NB4 (cell line): ENCODE results near the genes IRF2BPL and ADCK1.

DNA sequence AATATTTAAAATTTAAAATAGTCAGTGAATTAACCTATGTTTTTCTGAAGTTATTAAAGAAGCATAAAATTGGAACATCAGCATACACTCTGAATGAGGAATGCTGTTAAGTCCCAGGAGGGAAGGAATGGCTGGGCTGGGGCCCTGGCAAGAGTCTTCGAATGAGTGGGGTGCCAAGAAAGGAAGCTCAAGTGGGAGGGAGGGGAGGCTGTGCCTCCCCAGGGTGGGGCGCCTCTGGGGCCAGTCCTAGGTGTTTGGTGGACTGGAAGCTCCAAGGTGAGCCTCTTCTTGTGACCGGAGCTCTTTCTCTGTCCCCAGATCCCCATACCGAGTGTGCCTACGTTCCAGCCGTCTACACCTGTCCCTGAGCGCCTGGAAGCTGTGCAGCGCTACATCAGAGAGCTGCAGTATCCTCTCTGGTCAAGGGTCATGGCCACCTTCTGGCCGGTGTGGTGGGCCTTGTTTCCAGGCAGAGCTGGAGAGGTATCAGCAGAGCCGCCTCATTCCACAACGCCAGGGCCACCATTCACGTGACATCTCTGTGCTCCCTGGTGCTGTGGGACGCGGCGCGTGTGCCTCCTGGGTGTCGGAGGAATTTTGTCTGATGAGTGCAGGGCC is 8.5 kb downstream of the VASH1 start:
- RRBS, result no CpG with 5 or more reads among the region's 17 CpGs

GRCh38 chr14:76811955-76812421 is 694 bp downstream of the ANGEL1 start:
- RRBS, result under 1% methylated on average over 4 of the region's 23 CpGs

DNA sequence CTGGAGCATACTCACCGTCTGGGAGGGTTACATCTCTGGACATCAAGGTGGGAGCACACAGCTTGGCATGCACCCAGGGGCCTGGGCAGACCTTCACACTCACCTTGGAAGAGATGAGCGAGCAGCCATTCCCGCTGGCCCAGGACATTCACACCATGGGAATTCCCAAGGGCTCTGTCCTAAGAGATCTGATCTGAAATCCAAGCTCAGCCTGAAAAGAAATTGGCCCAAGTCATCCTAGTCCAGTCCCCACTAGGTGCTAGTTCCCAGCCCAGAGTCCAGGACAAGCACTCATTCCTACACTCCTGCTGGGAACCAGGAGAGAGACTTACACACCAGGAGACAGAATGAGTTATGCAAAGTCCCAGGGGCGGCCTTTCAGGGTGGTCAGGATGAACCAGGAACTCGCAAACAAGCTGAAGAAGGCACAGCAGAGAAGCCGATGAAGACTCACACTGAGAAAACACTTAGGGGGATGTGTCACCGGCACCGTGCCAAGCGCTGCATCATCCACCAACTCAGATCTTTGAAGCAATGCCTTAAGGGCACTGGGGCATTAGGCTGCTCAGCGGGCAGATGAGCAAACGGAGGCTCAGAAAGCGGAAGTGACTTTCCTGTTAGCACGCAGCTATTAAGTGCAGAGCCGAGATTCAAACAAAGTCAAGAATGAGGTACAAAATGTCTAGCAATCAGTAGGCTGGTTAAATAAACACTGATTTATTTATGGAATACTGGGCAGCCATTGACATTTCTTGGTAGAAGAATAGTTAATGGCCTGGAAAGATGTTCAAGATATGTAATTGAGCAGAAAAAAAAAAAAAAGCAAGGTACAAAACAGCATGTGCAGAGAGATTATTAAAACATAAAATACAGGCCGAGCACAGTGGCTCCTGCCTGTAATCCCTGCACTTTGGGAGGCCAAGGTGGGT is 78.6 kb downstream of the LRRC74A start:
- RRBS, result no CpG with 5 or more reads among the region's 15 CpGs

DNA sequence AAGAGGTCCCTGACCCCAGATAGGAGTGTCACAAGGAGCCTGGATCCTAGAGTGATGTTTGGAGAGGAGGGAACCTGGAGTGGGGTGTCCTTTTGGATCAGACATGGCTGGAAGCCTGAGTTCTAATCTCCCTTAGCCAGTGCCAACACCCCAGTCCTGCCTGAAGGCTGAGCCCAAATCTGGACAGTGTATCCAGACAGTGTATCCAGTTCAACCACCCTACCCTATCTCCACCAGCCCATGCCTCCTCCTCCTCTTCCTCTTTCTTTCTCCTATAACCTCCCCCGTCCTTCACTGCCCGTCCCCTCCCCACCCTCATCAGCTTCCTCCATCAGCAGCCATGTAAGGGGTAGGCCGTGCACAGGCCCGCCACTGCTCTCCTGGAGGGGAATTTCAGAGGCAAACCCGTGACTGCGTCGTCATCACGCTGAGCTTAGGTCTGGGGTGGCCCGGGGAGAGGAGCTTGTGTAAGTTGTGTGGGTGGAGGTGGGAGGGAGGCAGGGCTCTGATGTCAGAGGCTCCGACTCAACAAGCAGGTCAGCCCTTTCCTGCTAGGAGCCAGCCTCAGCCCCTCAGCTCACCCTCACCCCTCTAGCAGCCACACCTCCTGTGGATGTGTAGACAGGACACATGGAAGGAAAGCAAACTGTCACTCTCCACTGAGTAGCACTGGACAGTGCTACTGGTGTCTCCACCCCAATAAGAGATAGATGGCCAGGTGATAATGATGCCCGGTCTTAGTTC is 50.7 kb downstream of the IRF2BPL start:
- RRBS, result no CpG with 5 or more reads among the region's 11 CpGs

GRCh38 chr14:77028231-77029167 is at the start of gene IRF2BPL:
Gene IRF2BPL (minus strand): TSS chr14:77028708.
- RRBS, result 1% methylated on average over 38 of the region's 92 CpGs

DNA sequence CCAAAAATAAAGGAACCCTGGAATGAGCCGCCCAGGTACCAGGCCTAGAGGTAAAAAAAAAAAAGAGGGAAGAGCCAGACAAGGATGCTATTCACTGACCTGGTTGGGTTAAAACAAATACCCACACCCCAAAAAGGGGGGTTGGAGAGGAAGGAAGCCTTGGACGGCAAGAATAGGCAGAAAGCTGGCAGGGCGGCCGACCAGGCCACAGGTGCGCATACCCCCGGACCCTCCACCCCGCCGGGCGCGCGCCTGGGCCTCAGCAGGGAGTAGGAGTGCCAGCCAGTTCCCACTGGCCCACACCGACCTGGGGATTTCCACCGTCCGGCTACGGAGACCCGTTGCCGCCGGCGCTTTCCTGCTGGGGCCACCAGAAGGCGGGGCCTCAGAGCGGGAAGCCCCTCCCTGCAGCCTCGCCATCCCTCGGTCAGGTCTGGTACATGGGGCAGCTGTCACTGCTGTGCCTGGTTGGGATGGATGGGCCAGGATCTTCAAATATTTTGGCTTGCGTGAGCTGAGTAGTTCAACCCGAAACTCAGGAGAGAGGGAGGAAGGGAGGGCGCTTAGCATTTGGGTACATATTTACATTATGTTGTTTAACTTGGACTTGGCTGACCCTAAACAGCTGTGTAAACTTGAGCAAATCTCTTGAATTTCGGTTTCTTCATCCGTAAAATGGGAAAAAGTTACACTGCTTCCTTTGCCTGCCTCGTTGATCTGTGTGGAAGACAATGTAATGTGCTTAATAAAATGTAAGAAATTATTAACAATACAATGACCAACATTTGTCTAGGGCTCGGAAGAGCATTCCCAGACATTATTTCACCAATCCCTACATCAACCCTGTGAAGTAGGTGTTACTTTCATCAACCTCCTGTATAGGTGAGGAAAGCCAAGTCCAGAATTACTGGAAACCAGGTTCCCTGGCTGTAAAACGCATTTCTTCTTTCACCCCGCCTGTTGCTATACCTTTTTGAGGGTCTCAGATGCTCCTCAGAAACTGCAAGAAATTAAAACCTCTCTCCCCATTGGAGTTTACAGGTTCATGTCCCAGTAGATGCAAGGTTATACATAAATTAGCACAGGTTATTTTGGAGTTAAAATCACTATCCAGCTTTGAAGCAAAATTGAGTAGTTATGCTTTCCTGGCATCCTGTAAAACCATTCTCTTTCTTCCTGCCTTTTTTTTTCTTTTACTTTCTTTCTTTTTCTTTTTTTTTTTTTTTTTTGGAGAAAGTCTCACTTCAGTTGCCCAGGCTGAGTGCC is 5.7 kb upstream of the IRF2BPL start:
- RRBS, result 1% methylated on average over 7 of the region's 32 CpGs

GRCh38 chr14:77038965-77039397 is 10.5 kb upstream of the IRF2BPL start:
- RRBS, result no CpG with 5 or more reads among the region's 5 CpGs

GRCh38 chr14:77081072-77081520 is 17.0 kb upstream of the CIPC start:
- RRBS, result no CpG with 5 or more reads among the region's 4 CpGs

- RRBS, result no CpG with 5 or more reads among the region's 7 CpGs
Measured at GRCh38 chr14:77121375-77122219, 20.0 kb downstream of the ZDHHC22 start.

- RRBS, result no CpG with 5 or more reads among the region's 7 CpGs
Measured at GRCh38 chr14:77204146-77204936, 22.7 kb downstream of the TMEM63C start.

DNA sequence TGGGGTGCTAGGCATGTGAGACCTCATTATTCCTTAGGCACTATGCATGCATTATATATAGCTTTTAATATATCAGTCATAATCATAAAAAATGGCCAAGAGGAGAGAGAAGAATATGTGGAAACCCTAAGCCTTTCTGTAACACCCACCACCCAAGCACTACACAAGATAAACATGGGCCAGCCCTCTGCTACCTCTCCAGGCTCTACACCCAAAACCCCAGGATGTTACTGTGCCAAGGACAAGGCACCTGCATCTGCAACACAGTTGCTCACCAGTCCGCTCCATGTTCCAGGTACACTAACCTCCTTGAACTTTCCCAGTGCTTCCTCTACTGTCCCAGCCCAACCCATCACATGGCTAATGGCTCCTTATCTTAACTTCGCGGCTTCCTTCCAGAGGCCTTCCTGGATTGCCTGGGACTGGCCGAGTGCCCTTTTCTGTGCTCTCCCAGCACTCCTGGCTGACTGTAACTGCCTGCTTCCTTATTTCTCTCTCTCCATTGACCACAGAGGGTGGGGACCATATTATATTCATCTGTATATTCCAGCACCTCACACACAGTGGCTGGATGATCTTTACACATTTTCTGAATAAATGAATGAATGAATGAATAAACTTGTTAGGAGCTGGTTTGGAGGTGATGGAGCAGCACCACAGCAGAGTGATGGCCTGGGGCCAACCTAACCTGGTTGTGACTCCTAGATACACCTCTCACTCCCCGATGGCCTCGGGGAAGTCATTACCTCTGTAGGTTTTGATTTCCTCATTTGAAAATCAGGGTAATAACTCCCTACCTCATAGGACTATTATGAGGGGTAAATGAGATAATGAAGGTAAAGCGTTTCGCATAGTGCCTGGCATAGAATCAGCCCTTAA is 20.9 kb downstream of the POMT2 start:
- RRBS, result no CpG with 5 or more reads among the region's 8 CpGs

- RRBS, result no CpG with 5 or more reads among the region's 11 CpGs
Measured at GRCh38 chr14:77320051-77320394, 660 bp downstream of the POMT2 start.

- RRBS, result no CpG with 5 or more reads among the region's 3 CpGs
Measured at GRCh38 chr14:77321470-77321570, 484 bp downstream of the GSTZ1 start.

- RRBS, result no CpG with 5 or more reads among the region's 3 CpGs
Measured at GRCh38 chr14:77531003-77531648, 32.5 kb upstream of the ISM2 start.

DNA sequence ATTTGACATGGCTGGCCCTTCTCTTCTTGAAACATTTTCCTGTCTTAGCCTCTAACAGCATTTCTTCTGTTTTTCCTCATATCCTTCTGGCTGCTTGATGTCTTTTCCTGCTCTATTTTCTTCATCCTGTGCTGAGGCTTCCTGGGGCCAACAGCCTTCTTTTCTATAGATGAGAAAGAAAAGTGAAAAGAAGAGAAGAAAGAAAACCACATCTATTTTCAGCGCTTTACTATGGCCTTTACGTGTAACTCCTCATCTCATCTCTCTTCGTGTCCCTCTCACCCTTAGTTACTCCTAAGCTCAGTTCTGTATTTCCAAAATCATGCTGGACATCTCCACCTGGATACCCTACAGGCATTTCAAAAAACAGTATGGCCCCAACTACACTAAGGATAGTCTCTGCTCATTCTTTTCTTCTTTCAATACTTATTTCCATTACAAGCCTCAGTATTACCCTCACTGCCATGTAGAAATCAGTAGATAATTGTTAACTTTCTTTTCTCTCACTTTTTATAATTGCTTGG is 20.1 kb downstream of the ALKBH1 start:
- RRBS, result no CpG with 5 or more reads among the region's 3 CpGs

- RRBS, result under 1% methylated on average over 28 of the region's 68 CpGs
Measured at GRCh38 chr14:77799787-77800836, at the start of gene ADCK1. Gene ADCK1 (plus strand): TSS chr14:77800109.

DNA sequence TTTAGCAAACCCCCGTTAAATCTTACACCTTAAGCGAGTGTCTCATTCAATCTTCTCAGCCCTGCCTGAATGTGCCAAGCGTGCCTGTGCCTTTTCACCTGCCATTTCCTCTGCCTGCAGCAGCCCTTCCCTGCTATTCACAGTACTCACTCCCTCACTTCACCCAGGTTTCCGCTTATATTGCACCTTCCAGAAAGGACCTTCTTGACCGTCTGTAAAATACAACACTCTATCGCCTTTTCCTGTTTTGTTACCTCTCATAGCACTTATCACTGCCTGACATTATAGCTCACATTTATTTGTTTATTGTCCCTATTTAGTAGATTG is 505.8 kb downstream of the DIO2 start:
- RRBS, result no CpG with 5 or more reads among the region's 6 CpGs

- RRBS, result no CpG with 5 or more reads among the region's 1 CpG
Measured at GRCh38 chr14:80315698-80315995, 104.3 kb upstream of the DIO2 start.

DNA sequence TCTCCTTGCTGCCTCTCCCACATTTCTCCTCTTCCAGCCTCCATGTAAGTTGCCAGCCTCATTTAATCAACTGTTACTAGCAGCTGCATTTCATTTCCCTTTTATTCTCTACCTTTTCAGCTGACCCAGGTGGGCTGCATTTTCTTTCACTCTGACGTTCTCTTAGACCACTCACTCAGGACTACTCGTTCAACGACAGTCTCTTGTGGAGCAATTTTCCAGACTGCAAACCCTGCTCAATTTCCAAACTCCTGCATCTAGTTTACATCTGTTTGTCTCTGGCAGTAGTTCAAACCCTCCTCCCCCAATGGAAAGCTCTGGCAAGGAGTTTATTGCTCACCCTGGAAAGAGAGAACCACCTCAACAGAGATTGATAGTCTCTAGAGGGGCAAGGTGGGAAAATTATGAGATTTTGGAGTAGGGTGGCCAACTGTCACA is 130.1 kb downstream of the TSHR start:
- RRBS, result no CpG with 5 or more reads among the region's 3 CpGs

DNA sequence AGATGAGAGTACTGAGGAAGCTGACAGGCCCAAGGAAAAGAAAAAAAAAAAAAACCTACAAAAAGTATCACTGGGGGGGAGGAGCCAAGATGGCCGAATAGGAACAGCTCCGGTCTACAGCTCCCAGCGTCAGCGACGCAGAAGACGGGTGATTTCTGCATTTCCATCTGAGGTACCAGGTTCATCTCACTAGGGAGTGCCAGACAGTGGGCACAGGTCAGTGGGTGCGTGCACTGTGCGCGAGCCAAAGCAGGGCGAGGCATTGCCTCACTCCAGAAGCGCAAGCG is 106.7 kb downstream of the GTF2A1 start:
- RRBS, result no CpG with 5 or more reads among the region's 12 CpGs